Osteoblast (primary cell): Measurements from ENCODE around the genes PTGFR and SSX2IP.

DNA sequence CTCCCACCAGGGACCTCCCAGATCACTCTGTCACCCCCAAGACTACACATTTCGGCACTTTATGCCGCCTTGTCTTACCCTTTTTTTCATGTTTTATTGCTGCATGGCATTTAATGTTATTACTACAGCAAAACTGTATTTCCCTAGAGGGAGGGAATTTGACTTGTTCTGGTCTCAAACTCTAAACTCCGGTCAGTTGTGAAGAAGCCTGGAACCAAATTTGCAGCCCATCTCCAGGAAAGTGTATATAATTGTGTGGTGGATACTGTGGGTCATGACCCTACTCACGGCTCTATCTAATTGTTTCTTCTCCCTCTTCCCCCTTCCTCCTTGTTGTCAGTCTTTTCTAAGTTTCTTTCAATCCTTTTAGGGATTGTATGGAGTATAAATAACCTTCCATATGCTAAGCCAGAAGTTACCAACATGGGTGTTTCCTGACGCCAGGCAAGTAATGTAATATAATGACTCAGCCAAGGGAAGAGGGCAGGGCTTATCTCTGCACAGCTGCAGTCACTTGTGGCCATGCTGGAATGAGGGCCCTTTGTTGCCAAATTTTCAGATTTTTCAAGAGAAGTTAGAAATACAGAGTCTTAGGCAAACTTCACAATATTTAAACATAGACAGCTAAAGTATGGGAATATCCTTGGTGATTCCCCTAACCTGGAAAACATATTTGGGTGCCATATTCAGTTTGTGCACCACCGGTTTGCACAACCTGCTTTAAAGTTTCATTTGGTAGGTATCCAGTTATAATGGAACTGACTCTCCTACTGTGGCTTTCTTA, 194.5 kb downstream of the ST6GALNAC3 start:
- CAGE, long polyA plus RNA = no peak
- RRBS = no CpG with 5 or more reads among the region's 6 CpGs

DNA sequence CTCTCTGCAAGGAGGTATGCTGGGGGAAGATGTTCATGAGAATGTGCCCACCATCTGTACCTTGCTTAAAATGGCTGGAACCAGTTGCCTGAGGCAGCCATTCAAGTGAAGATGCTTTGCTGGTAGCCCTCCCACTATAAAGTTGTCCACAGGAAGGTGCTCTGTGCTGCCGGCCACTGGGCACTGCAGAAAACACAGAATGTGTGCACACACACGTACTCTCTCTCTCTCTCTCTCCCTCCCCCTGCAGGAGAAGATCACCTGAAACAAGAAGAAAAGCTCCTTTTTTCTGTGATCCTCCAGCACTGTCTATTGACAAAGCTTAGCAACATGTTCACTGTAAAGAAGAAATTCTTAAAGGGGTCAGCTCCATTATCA, 134.8 kb downstream of the PIGK start:
- CAGE, long polyA plus RNA = no peak
- RRBS = no CpG with 5 or more reads among the region's 2 CpGs

GRCh38 chr1:77736753-77736980, 23.0 kb downstream of the USP33 start:
- CAGE, long polyA plus RNA = no peak
- RRBS = no CpG with 5 or more reads among the region's 5 CpGs

DNA sequence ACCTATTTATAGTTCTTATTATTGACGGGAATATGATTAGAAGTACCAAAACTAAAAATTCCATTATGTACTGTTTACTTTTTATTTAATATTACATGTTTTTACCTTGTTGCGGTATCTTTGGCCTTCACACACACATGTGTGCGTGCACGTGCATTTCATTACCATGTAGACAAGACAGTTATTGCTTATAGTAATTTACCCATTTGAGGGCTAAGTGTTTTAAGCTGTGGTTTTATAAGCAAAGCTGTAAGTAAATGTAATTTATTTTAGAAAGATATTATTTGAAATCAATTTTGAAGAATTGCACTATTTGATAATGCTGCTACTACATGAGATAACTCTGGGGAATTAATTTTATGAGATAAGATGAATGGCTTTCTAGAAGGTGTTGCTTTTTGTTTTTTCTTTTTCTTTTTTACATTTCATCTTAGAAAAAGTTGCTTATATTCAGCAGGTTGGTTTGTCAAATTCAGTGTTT, 11.0 kb upstream of the NEXN start:
- CAGE, long polyA plus RNA = no peak
- RRBS = no CpG with 5 or more reads among the region's 4 CpGs

DNA sequence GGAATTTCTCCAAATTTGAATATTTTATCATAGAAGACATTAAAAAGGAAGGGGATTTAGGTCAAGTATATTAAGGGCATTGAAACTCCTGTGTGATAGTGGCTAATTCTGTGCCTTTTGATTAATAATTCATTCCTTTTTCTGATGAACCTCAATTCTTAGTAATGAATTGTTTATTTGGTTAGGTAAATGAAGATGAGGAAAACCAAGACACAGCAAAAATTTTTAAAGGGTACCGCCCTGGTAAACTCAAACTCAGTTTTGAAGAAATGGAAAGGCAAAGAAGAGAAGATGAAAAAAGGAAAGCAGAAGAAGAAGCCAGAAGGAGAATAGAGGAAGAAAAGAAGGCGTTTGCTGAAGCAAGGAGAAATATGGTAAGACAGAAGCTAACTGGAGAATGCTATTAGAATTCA, 40.7 kb downstream of the NEXN start:
- CAGE, long polyA plus RNA = no peak
- RRBS = no CpG with 5 or more reads among the region's 2 CpGs

GRCh38 chr1:78003984-78004357, 768 bp upstream of the DNAJB4 start:
- CAGE, long polyA plus RNA = no peak
- RRBS = no CpG with 5 or more reads among the region's 2 CpGs

GRCh38 chr1:78250261-78250943, 204.6 kb downstream of the GIPC2 start:
- CAGE, long polyA plus RNA = no peak
- RRBS = no CpG with 5 or more reads among the region's 5 CpGs

- CAGE, long polyA plus RNA = no peak
- RRBS = 1% methylated on average over 10 of the region's 44 CpGs
Measured at GRCh38 chr1:78490602-78491287, at the start of gene PTGFR. Gene PTGFR, plus strand, starts transcription at chr1:78490974.

GRCh38 chr1:78642046-78642697, 7.5 kb upstream of the IFI44 start:
- CAGE, long polyA plus RNA = no peak
- RRBS = no CpG with 5 or more reads among the region's 3 CpGs

- CAGE, long polyA plus RNA = no peak
- RRBS = no CpG with 5 or more reads among the region's 3 CpGs
Measured at GRCh38 chr1:81158350-81158853, 642.3 kb upstream of the ADGRL2 start.

- CAGE, long polyA plus RNA = no peak
- RRBS = no CpG with 5 or more reads among the region's 6 CpGs
Measured at GRCh38 chr1:81312255-81312495, 488.6 kb upstream of the ADGRL2 start.

GRCh38 chr1:81426163-81426685, 374.5 kb upstream of the ADGRL2 start:
- CAGE, long polyA plus RNA = no peak
- RRBS = 84% methylated on average over 3 of the region's 8 CpGs

GRCh38 chr1:81493464-81494033, 307.2 kb upstream of the ADGRL2 start:
- CAGE, long polyA plus RNA = no peak
- RRBS = no CpG with 5 or more reads among the region's 4 CpGs

DNA sequence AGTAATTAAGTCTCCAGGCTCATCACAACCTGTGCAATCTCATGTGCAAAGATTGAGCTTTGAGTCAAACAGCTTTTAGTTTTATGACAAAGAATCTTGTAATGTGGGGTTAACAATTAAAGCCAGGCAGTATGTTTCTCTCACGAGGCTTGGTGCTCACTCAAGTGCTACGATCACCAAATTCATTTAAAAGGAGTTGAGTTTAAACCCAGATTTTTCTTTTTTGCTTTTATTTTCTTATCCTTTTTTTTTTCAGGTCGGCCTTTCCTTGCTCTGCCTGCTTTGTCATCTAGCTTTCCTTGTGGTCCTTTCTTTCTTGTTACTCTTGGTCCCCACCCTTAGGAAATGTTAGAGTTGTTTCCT, 1037.1 kb downstream of the ADGRL2 start:
- CAGE, long polyA plus RNA = no peak
- RRBS = no CpG with 5 or more reads among the region's 3 CpGs

- CAGE, long polyA plus RNA = no peak
- RRBS = no CpG with 5 or more reads among the region's 2 CpGs
Measured at GRCh38 chr1:83151039-83151587, 847.8 kb downstream of the TTLL7 start.

DNA sequence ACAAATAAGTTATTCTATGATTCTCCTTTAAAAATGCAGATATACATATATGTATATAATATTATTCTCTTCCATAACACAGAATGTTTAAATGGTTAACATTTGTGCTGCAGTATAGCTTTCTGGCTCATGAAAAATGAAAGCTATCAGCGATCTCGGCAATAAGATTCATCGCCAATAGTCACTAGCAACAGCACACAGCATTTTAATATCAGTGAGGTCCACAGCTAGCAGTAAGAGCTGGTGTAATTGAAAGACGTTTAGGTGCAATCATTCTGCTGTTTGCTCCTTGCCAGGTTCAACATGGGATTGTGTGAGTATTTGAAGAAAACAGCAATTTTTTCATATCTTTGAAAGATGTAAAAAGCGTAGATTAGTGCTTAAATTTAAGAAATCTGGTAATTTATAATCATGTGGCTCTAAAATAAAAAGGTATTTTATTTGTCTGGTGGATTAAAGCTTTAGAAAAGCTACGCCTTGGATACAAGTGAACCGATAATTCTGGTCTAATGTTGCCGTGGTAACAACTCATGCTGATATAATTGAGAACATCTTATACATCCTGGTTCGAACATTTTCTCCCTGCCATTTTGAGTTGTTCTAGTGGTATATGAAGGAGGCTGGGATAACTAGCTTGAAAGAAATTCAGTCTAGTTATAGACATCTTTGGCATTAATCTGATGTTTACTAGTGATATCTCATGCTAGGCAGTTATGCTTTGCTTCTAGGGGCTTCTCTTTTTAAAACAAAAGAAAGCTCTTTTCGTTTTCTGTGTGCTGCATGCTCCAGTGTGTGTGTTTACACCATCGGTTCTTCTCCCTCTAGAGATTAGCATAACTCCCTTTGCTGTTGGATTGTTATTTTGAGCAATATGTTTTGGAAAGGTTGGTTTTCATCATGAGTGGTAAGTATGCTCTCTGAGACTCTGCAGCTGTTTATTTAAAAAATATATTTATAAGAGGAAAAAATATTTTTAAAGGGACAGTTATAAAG, 20.3 kb downstream of the PRKACB start:
- CAGE, long polyA plus RNA = no peak
- RRBS = no CpG with 5 or more reads among the region's 11 CpGs

DNA sequence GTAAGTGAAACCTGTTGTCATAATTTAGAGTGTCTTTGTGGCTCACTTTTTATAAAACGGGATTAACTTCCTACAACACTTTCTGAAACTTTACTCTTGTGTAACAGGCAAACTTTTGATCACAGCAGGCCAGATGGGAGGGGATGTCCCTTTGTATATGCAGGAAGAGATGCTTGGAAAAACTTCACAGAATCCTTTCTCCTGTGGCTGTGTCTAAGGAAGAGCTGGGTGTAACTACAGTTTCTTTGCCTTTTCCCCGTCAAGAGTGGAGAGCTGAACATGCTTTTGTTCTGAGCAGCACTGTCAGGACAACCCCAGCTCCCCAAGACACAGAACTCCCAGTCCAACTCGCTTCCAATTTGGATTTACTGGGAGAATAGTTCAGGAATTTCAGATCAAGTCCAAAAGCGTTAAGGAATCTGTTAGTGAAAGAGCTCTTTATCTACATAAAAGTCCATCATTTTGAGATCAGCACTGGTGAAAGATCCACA, 1.7 kb upstream of the SAMD13 start:
- CAGE, long polyA plus RNA = no peak
- RRBS = no CpG with 5 or more reads among the region's 4 CpGs

GRCh38 chr1:84370833-84371335, 27.4 kb upstream of the DNASE2B start:
- CAGE, long polyA plus RNA = no peak
- RRBS = no CpG with 5 or more reads among the region's 4 CpGs

GRCh38 chr1:84582700-84583241, 8.5 kb upstream of the CTBS start:
- CAGE, long polyA plus RNA = no peak
- RRBS = no CpG with 5 or more reads among the region's 4 CpGs

GRCh38 chr1:84689620-84690581, at the start of gene SSX2IP:
Gene SSX2IP, minus strand, starts transcription at chr1:84690461.
- CAGE, long polyA plus RNA = no peak
- RRBS = 2% methylated on average over 54 of the region's 92 CpGs